Measurements from ENCODE around the genes EVC2, CRMP1 and PPP2R2C.

DNA sequence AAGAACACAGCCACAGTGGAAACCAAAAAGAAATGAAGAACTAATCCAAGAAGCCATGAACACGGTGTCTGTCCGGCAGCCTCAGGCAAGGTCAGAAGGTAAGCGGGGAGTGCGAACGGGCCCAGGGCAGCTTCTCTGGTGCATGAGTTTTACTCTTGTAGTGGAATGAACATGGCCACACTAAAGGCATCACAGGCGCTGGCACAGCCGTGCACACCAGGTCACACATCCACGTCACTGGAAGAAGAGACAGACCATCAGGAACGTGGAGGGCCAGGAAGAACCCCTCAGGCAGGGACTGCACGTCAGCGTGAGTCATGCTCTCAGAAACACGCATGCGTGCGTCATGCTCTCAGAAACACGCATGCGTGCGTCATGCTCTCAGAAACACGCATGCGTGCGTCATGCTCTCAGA, 20.0 kb upstream of the ADRA2C start:
- PRO-cap = no peak

- PRO-cap = no peak
These were observed 596 bp upstream of the ADRA2C start for GRCh38 chr4:3765281-3766296.

GRCh38 chr4:3786084-3786620, 20.0 kb downstream of the ADRA2C start:
- PRO-cap = no peak

GRCh38 chr4:3862507-3863042, 96.4 kb downstream of the ADRA2C start:
- PRO-cap = no peak

DNA sequence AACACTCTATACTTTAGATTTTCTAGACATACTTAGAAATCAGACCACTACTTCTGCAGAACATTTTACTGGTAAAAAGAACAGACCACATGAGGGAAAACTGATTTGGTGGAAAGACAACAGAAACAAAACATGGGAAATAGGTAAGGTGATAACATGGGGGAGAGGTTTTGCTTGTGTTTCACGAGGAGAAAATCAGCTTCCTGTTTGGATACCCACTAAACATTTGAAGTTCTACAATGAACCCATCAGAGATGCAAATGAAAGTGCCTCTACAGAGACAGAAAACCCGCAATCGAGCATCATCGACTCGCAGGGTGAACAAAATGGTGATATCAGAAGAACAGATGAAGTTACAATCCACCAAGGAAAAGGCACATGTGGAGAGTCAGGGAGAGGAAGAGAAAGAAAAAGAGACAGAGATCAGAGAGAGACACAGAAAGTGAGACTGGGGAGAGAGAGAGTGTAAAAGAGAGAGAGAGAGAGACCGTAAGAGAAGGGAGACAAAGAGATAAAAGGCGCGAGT, 153.2 kb downstream of the OTOP1 start:
- PRO-cap = no peak

- PRO-cap = unidirectional peak, plus-strand start at chr4:4142950
These were observed 84.1 kb downstream of the OTOP1 start for GRCh38 chr4:4142524-4143188.

GRCh38 chr4:4389588-4389834, 2.6 kb downstream of the NSG1 start:
- PRO-cap = no peak

GRCh38 chr4:4522277-4522766, 19.5 kb downstream of the STX18 start:
- PRO-cap = no peak

- PRO-cap = no peak
These were observed 131.0 kb upstream of the STX18 start for GRCh38 chr4:4672974-4673203.

DNA sequence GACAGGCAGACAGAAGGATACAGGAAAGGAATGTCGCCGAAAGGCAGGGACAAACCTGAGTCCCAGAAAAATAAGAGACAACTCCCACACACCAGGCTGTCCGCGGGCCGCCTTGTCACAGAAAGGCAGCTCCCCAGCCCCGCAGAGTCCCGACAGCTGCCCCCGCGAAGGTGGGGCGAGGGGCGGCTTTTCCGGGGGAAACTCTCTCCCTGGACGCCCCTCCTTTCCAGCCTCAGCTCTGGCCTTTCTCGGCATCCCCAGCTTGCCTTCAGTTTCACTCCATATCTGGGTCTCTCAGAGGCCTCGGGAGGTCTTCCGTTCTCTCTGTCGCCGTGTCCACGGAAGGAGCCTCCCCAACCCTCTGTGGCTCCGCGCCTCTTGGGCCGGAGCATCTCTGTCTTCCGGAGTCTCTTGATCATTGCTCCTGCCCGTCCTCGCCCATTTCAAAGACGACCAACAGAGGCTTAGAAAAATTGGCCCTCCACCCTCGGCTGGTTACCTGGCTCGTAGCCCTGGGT, 6.1 kb upstream of the MSX1 start:
- PRO-cap = no peak

DNA sequence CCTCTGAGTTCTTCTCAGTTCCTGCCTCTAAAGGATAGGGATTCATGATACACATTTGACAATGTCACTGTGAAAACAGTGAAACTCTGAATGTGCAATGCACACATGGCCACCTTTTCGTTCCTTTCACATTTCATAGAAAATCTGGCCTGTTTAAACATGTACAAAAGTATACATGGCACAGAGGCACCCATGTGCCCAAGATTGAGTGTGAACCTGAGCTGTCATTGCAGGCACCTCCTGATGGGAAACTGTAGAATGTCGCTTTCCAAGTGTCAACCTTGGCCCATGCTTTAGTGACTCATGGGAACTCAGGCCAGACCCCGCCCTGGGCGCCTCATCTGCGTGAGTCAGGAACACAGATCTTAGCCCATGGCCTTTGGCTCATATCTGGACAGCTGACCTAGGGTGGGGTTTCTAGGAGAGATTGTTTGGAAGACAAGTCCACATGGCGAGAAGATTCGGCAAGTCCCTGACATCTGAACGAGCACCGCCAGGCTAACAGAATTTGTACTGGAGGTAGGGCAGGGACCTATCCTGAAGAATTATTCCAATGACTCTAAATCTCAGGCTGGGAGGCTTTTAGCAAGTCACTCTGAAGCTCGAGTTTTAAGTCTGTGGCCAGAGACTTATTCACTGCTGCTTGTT, 50.0 kb downstream of the CYTL1 start:
- PRO-cap = no peak

DNA sequence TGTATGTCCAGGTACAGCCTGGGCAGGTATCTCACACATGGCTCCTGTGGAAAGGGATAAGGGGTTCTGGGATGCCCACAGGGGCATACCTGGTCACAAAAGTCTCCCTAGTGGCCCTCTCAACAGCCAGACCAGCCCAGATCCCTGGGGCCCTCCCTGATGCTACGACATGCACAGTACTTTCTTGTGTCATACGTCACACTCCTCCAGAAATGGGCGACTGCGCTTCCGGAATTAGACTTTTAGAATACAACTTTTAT, 2.2 kb downstream of the CYTL1 start:
- PRO-cap = no peak

DNA sequence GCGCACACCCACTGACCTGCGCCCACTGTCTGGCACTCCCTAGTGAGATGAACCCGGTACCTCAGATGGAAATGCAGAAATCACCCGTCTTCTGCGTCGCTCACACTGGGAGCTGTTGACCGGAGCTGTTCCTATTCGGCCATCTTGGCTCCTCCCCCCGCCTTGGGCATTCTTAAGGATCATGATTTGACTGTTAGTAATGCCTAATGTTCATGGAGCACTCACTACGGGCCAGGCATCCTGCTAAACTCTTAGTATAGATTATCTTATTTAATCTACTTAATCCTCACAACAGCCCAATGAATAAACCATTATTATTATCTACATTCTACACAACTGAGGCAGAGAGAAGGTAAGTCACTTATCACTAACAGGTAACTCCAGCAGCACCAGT, 263.9 kb downstream of the EVC2 start:
- PRO-cap = no peak

DNA sequence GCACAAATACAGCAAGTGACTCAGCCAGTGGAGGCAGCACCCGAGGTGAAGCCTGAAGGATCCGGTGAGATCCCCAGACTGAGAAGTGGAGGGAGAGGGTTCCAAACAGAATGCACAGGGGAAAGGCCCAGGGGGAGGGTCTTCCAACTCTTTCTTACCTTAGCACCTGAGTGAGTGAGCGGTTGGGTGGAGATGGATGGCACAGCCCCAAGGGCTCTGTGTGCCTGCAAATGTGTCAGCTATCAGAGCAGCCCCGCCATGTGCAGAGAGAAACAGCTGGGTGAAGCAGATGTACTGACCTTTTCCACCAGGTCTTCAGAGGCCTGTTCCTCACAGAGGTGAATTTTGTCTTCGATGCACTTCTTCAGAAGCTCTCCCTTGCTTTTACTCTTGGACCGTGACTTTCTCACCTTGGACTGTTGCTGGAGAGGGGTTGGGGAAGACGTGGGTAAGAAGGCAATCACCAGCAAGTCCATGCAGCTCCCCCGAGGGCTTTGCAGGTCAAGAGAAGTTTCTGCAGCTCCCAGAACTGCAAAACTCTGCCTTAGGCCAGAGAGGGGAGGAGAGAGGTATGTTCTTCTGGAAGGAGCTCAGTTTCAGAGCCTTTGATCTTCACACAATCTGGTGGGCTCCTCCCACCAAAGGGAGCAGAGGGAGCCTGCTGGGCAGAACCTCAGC, 93.1 kb downstream of the EVC2 start:
- PRO-cap = no peak

DNA sequence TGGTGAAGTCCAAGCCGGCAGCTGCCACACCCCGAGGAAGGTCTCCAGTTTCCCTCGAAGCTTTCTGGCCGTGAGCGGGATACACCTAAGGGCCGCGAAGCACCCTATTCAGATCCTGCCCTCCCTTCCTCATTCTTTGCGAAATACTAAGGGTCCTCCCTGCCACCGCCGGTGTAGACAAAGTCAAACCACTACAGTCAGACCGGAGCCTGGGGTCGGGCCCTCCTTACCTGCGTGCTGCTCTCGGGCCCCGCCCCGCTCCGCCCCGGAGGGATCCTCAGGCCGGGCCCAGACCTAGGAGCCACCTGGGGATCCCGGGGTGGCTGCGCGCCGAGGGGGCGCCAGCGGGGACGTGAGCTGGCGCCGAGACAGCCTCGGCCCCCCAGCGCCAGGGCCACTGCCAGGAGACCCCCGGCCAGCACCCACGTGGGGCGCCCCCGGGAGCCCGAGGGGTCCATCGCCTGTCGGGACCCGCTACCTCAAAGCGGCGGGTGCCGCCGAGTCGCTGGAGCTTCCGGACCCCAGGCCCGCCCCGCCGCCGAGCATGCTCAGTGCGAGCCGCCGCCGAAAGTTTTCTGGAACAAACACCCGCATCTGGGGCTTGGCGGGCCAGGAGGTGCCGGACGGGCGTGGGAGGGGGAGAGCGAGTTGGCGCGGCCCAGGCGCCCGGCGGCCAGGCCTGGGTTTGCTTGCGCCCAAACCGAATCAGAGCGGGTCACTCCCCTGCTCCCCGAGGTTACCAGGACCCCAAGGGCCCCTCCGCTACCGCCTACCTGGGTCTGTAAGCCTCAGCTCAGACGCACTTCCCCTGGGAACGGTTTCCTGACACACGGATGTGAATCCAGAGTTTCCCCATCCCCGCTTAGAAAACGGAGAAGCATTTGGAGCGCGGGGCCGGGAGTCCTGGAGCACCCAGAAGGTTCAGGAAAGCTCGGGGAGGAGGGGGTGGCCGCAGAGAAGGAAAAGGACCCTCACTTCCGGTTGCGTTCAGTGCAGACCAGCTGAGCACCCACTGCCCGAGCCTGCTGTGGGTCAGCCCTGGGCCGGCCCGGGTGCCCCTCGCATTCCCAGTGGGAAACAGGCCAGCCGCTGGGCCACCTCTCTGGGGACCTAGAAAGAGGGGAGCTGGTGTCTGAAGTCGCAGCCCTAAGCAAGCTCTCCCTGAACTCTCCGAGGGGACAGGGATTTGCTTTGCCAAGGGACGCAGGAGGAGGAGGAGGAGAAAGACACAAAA, at the start of gene EVC2:
Gene EVC2, minus strand, starts transcription at position 504 of the 1,234 bp plus-strand sequence.
- PRO-cap = unidirectional peak, plus-strand start at position 310 of the sequence; bidirectional peak, plus-strand start at position 593 of the sequence, minus-strand start at position 498 of the sequence

GRCh38 chr4:5825376-5825834, 67.5 kb downstream of the CRMP1 start:
- PRO-cap = no peak

GRCh38 chr4:5839753-5840360, 53.0 kb downstream of the CRMP1 start:
- PRO-cap = no peak

DNA sequence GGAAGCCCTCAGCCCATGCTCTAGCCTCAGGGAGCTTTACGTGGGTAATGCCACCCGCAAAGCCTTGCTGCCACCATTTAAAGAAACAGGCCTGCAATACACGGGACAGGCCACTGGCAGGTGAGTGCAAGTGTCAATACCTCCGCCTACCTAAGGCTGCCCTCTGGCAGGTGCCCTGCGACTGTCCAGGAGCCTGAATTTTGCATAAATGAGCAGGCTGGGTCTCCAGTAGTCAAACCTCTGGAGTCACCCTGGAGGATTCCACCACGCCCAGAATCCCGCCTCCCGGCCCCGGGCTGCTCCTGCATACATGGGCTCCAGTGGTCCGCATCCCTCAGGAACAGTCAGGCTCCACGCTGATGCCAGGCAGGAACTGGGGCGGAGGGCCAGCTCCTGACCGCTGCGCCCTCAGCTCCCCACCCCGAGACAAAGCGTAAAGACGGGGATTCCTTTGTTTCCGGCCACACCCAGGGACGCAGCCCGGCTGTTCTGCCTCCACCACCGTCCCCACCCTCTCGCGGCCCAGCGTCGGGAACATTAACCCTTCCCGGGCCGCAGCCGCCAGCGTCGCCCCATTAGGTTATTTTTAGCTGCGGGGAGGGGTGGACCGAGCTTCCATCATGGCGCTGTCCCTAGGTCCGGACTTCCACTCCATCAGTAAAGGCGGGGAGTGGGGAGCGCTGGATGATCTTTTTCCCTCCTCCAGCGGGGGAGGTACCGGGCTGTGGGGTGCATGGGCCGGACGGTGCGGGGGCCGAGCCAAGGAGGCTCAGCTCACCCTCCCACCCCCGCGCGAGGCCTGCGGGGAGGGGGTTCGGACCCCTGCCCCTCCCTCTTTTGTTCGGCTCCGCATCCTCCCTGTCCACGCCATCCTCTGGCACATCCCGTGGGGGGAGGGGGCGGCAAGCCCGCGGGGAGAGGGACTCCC, 5.5 kb downstream of the CRMP1 start:
- PRO-cap = no peak

DNA sequence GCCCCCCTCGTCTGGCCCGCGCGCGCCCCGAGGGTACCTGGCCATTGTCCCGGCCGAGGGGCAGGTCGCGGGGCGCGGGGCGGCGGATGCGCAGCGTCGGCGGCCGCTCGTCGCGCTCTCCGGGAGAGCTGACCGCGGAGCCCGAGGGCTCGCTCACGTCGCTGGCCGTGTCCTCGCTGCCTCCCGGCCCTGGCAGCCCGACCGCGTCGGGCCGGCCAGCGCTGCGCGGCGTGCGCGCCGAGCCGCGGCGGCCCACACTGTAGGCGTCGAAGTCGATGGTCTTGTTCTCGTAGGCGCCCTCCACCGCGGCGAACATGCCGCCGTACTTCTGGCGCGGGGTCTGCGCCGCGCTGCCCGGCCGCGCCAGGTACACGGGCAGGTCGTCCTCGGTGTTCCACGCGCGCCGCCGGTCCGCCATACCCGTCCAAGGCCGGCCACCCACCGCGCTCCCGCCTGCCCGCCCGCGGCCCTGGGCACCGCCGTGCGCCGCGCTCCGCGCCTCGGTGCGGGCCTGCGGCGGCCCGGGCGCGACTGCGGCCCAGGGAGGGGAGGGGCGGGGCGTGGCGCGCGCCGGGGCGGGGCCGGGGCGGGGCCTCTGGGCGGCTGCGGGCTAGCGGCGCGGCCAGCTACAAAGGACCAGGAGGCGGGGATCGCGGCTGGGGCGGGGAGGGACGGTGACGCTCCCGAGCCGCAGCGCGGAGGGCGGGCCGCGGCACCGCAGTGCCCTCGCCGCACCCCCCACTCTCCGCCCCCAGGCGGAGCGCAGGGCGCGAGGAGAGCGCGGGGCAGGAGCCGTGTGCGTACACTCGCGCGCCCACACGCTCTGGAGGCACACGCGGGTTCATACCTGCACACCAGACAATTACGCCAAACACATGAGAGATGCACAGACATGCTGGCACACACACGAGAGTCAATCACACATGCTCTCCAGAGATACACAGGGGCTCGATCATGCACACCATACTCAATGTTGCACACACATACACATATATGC, at the start of gene CRMP1:
Gene CRMP1, minus strand, starts transcription at position 535 of the 997 bp plus-strand sequence.
- PRO-cap = no peak

GRCh38 chr4:6472396-6473004, at the start of gene PPP2R2C:
Gene PPP2R2C, minus strand, starts transcription at chr4:6472614.
- PRO-cap = no peak